Hair follicular keratinocyte (primary cell): ENCODE data around the genes CFAP90, MARCHF6 and ANKRD33B.

- RAMPAGE, long total RNA = no peak
Observed at GRCh38 chr5:7170885-7171252, 225.1 kb upstream of the ADCY2 start.

DNA sequence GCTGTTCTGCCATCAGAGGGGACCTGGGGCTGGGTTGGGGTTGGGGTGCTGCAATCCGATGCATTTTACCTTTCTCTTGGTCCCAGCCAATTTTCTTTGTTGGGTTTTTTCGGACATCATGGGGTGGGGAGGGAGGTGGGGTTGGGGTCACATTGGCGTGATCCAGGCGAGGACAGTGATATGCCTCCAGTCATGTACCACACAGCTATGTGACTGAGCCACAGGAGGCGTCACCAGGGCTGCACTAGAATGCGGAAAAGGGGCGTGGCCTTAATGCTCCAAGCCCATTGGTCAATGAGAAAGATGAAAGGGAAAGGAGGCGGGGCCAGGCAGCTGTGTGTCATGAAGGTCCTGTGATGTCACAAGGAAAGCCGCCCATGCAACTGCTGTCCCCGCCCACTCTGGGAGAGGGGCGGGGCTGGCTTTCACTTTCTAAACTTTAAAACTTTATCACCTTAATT, 89.5 kb upstream of the ADCY2 start:
- RAMPAGE, long total RNA = no peak

GRCh38 chr5:7850651-7851400, at the start of gene CFAP90:
Gene CFAP90, minus strand, starts transcription at chr5:7851133.
- RAMPAGE, long total RNA = no peak

DNA sequence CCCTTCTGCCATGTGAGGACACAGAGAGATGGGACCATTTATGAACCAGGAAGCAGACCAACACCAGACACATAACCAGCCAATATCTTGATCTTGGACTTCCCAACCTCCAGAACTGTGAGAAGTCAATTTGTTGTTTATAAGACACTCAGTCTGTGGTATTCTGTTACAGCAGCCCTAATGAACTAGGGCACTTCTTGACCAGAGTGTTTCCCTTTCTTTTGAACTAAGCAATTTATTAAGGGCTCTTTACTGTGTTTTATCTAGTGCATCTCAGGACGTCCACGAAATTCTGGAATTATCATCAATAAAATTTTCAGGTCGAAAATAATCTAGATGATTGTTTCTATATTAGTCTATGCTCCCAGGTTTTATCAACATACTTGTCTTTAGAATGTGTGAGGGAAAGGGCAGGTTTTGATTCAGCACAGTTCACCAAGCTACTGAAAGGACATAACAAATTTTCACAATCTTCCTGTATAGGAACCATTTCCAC, 761.7 kb downstream of the SEMA5A start:
- RAMPAGE, long total RNA = no peak

DNA sequence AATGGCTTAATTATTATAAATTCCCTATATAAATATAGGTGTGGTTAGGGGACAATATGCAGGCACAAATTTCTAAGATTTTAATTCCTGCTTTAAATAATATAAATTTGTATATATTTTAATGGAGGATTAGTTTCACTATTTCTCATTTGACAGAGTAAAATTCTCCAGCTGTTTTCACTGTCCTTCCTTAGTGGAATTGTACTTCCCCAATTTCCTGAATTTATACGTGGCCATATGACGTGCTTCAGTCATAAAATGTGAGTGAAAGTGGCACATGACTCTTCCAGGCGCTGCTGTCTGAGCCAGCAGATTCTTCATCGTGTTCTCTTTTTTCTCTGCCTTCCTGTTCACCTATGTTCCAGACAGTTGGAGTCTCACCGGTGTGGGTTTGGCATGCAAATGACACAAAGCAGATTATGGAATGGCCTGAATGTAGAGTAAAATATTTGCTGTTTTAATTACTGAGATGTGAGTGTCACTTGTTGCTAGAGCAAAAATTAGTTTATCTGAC, 684.1 kb downstream of the SEMA5A start:
- RAMPAGE, long total RNA = no peak

DNA sequence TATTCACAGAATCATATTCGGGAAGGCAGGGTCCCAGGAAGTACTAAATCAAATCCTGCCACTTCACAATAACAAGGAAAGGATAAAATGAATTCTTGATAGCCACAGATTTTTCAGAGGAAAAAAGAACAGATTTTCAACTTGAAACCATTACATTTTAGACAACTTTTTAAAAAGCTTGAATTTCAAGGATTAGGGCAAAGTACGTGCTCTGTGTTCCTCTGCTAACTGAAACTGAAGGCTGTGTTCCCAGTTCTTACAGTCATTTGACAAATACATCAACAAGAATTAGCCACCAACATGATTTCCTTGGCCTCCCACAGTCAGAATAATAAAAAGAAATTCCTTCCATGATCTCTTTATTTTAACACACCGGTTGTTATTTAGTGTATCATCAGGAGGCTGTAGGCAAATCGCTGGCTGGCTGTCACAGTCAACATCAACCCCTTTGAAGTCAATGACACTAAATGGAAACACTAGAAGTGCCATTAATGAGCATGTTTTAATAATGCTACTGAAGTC, 61.8 kb downstream of the SEMA5A start:
- RAMPAGE, long total RNA = no peak

DNA sequence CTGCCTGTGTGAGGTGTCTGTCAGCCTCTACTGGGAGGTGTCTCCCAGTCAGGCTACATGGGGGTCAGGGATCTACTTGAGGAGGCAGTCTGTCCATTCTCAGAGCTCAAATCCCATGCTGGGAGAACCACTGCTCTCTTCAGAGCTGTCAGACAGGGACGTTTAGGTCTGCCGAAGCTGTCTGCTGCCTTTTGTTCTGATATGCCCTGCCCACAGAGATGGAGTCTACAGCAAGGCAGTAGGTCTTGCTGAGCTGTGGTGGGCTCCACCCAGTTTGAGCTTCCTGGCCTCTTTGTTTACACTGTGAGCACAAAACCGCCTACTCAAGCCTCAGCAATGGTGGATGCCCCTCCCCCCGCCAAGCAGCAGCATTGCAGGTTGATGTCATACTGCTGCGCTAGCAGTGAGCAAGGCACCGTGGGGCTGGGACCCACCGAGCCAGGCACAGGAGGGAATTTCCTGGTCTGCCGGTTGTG, 233.2 kb downstream of the ATPSCKMT start:
- RAMPAGE, long total RNA = no peak

GRCh38 chr5:10331323-10332034, 22.0 kb upstream of the MARCHF6 start:
- RAMPAGE, long total RNA = no peak

DNA sequence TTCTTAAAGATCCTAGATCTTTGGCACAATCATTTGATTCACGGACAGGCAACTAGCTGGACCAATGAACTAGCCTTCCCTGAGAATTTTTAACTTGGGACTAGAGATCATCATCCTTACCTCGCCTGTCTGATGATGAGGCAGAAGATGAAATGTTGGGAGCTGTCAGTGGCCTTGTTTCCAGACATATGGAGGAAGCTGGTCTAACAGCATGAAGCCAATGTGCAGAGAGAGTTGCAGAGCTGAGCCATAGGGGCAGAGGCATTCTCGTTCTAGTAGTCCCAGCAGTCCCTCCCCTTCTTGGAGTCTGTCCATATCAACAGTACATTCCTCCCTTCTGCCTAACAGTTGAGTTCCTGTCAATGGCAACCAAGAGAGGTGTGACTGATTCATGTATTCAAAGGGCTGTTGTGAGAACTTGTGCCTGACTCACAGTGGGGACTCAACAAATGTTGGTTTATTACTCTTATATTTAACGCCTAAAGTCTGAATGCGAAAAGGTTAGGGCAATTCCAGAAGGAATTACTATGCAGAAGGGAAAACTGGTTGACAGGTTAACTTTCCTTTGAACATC, 2.0 kb upstream of the MARCHF6 start:
- RAMPAGE, long total RNA = no peak

DNA sequence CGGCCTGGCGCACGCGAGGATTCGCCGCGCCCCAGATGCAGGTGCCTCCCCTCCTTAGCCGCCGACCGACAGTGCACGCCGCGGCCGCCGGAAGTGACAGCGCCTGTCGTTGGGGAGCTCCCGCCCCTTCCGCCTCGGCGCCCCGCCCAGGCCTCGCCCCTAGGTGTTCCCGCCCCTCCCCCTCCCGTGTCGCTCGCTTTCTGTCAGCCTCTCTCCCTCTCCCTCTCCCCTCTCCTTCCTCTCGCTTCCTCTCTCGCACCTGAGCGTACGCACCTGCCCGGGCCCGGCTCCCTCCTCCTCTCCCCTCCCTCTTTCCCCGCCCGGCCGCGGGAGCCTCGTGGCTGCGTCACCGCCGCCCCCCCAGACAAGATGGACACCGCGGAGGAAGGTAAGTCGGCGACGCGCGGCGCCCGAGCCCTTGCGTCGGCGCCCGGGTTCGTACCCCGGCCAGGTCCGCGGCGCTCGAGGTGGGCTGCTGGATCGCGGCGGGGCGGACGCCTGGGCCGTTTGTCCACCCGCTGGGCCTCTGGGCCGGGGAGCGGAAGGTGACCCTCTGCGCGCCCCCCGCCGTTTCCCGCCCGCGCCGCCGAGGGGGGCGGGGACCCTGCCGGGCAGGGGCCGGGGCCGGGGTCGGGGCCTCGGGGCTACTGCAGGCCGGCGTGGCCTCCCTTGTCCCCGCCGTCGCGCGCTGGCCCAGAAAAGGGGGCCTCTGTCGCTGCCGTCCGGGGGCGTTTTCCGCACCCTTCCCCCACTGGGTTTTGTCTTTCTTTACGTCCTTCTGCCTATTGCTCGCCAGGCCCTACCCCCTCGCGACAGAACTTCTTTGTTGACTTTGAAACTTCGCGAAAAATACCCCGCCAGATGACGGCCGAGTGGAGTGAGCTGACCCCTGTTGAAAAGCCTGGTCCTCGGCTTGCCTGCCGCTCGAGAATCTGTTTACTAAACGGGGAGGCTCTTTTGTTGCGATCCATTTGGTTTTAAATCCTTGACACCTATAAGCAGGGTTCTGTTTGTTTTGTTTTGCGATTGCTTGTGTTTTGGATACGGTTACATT, at the start of gene MARCHF6:
Gene MARCHF6 (plus strand): TSS at position 166 of the 1,054 bp plus-strand sequence.
- RAMPAGE, long total RNA = no peak

DNA sequence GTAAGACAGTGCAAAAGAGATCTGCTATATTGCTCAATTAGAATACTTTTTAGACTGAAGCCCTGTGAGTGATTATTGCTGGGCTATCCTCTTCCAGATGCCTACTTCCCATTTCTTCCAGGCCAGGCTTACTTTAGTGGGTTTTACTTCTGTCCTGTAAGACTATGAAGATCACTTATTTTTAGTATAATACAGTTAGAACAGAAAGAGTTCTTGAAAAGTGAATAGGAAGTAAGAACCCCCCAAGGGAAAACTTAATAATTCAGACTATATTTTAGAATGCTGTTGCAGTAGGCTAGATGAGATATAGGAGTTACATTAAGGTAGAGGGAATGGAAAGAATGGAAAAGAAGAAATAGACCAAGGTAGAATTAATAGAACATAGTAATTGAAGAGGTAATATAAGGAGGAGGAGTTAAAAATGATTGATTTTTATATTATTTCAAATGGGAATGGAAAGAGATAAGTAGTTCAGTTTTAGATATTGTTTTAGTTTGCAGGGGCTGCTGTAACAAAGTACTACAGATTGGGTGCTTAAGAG, 7.4 kb downstream of the MARCHF6 start:
- RAMPAGE, long total RNA = no peak

- RAMPAGE, long total RNA = no peak
Observed at GRCh38 chr5:10421157-10422402, 20.1 kb upstream of the ROPN1L start.

GRCh38 chr5:10484774-10485146, 43.1 kb downstream of the ROPN1L start:
- RAMPAGE, long total RNA = no peak

DNA sequence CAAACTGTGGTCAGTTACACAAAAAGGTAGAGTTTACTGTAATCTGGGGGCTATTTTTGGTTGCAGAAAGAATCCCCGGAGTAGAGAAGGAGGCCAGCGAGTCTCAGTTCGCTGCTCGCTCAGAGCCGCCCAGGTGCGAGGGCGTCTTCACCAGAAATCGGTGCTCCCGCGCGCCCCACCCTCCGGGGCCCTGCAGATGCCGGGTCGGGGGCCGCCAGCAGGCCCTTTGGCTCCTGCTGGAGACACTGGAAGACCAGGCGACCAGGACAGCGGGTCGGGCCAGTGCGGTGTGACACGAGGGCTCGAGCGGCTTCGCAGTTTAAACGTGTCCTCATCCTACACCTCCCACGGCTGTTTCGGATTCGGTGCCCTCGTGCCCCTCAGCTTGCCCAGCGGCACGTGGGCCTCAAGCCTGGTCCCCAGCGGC, 1.2 kb upstream of the ANKRD33B start:
- RAMPAGE, long total RNA = no peak

- RAMPAGE, long total RNA = no peak
Observed at GRCh38 chr5:10563655-10564470, at the start of gene ANKRD33B. Gene ANKRD33B, plus strand, starts transcription at chr5:10564070.

DNA sequence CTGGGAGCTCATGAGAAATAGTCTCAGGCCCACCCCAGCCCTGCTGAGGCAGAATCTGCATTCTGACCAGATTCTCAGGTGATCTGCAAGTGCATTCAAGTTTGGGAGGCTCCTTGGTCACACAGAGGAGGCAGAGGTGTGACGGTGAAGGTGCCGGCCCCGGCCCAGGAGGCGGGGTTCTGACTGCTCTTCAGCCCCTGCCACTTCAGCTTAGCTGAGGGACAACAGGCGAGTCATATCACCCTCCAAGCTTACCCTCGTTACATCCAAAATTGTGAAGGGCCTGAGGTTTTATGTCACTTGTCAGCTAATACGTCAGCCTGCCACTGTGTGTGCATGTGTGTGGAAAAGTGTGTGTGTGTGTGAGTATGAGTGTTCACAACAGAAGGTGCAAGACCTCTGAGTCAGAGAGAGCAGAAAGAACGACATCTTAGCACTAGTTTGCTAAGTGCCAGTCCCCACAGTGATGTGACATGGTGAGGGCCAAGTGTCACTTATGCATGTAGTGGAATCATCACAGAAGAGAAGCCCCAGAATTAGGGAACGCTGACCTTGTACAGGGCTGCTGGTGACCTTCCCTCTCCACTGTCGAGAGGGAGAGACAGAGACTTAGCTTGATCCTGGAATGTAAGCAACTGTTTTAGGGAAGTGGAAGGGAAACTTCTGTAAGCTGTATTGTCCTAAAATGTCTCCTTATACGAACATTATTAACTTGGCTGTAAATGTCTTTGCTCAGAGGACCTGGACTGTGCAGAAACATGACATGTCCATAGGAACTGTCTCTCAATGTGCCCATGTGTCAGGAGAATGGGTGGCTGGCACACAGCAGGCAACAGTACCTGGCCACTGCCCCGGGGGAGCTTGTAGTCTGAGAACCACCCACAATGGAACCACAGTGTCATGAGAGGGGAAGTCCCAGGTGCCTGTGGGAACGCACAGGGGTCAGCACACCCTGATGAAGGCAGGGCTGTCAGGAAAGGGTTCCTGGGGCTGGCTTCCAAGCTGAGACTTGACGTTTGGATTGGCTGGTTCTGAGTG, 34.3 kb downstream of the DAP start:
- RAMPAGE, long total RNA = no peak

DNA sequence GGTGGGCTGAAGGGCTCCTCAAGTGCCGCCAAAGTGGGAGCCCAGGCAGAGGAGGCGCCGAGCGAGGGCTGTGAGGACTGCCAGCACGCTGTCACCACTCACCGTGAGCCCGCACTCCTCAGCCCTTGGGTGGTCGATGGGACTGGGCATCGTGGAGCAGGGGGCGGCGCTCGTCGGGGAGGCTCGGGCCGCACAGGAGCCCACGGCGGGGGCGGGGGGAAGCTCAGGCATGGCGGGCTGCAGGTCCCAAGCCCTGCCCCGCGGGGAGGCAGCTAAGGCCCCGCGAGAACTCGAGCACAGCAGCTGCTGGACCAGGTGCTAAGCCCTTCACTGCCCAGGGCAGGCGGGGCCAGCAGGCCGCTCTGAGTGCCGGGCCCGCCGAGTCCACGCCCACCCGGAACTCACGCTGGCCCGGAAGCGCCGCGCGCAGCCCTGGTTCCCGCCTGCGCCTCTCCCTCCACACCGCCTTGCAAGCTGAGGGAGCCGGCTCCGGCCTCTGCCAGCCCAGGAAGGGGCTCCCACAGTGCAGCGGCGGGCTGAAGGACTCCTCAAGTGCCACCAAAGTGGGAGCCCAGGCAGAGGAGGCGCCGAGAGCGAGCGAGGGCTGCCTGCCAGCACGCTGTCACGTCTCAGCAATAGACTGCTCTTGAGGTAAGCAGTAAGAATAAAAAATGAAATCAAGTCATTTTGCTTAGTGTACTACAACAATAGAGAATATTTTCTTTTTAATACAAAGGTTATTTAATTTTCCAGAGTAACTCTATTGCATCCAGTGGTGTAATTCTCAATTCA, 670.4 kb upstream of the CTNND2 start:
- RAMPAGE, long total RNA = no peak

DNA sequence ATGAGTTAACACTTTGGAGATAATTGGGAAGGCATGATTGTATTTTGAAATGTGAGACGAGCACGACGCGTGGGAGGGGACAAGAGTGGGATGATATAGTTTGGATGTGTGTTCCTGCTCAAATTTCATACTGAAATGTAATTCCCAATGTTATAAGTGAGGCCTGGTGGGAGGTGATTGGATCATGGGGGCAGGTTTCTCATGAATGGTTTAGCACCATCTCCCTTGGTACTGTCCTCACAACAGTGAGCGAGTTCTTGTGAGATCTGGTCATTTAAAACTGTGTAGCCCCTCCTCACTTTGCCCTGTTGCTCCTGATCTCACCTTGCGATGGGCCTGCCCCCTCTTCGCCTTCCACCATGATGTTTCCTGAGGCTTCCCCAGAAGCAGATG, 721.6 kb upstream of the CTNND2 start:
- RAMPAGE, long total RNA = no peak

DNA sequence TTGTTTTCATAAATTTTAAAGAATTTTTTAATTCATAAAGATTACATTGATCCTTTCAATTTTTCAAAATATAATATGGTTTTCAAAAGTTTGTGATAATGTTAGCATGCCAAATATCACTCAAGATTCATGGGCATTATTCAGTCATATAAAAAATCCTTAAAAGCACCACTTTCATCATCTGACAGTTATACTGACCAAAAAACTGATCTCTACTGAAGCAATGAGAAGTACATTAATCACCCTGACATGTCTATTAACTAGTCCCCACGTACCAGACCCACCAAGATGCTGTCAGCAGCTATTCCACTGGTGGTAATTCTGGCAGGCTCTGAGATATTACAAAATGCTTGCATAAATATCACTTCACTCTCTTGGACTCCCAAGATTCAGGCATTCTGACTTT, 717.1 kb downstream of the DNAH5 start:
- RAMPAGE, long total RNA = no peak

- RAMPAGE, long total RNA = no peak
Observed at GRCh38 chr5:14108106-14108922, 34.8 kb upstream of the TRIO start.